ENCODE results near the genes TTC34 and WRAP73.

DNA sequence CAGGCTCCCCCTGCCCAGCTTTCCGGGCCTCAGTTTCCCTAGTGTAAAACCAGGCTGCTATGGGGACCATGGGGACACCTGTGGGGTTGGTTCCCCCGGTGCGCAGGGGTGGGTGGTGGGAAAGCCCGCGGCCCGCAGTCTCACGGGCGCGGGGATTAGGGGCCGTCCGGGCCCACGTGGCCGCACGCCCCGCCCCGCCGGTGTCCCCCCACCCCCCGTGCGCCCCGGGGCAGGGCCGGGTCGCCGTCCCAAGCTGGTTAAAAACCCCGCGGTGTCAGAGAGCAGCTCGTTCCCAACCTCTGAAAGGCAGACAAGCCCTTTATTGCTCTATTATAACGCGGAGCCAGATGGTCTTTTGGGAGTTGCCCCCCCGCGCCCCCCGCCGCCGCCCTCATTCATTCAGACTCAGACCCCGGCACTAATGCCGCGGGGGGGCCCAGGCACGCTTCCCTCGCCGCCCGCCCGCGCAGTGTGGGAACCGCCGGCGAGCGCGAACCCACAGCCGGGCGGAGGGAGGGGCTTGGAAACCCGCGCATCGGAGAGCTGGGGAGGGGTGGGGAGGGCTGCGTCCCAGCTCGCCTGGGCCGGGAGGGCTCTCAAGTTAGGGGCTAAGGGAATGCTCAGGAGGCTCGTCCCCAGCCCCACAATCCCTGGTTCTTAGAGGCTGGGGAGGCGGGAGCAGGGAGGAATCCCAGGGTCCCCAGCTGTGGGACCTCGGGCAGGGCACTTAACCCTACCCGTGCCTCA is 10.7 kb upstream of the HES5 start:
- PRO-cap: no peak

- PRO-cap: no peak
Measured at GRCh38 chr1:2551246-2552276, 4.6 kb upstream of the TNFRSF14 start.

DNA sequence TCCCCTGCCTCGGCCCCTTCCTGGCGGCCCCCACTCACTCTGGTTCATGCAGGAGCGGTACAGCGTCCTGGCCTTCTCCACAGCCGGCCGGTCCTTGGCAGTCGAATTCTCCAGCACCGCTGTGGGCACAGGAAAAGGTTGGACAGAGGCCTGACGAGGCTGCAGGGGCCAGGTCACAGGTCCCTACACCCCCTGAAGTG is 22.6 kb downstream of the PRXL2B start:
- PRO-cap: no peak

DNA sequence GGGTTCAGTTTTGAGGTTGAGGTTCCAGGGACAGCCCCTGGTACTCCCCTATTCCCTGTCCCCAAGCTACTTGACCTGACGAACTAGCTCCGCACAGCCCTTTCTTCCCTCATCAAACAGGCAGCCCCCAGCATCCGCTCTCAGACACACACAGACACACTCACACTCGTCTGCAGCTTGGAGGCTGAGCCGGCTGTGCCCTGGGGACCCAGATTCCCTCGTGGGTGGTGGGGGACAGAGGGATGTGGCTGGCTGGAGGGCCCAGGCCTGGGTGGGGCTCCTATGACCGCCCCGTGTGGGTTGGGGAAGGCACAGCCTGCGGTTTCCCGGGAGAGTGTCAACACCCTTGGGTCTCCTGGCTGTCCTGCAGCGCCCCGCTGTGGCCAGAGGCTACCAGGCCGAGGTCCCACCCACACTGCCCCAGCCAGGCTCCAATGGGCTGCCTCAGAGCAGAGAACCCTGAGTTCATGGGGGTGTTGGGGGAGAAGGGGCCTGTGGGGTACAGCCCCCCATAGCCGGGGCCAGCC is at the start of gene TTC34:
Gene TTC34 (minus strand): TSS at position 281 of the 527 bp plus-strand sequence.
- PRO-cap: no peak

- PRO-cap: no peak
Measured at GRCh38 chr1:3063538-3064277, 5.3 kb upstream of the PRDM16 start.

DNA sequence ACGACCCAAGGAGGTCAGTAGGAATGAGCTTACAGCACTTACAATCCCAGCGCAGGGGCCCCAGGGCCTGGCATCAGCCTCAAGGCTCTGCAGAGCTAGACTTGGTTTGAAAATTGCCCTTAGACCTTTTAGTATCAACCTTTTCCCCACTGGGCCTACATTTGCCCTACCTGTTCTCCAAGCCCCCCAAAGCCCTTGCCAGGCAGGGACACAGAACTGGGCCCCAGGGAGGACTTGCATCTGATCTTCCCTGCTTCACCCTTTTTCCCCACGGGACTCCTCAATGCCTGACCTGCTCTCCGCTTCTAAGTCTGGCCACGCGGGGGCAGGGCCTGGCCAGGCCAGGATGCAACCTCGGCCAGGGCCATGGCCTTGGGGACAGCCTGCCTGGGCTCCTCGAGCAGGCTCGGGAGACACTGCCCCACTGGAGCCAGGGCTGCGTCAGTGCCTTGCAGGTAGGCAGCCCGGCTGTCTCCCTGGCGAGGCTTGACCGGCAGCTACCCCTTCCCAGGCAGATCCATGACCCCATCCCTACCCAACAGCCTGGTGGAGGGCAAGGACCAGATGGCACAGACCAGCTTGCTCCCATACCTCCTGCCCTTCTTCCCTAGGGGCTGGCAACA is 2.9 kb upstream of the PRDM16 start:
- PRO-cap: no peak

DNA sequence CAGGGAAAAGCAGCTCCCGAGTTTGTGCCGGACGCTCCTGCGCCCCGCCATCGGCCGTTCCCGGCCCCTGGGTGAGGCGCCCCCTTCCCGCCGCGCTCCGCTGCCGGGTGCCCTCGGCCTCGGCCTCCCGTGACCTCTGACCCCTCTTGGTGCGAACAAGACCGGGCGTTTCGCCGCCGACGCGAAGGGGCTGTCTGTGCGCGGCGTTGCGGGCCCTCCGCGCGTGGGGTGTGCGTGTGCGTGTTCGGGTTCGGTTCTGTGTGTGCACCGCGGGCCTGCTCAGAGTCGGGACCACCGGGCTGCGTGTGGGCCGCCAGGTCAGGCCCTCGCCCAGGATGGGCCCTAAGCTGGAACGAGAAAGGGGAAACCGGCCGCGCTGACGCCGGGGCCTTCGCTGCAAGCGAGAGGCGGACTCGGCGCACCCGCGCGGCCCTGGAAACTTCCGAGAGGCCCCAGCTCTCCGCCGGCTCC is 1.8 kb downstream of the PRDM16 start:
- PRO-cap: no peak

DNA sequence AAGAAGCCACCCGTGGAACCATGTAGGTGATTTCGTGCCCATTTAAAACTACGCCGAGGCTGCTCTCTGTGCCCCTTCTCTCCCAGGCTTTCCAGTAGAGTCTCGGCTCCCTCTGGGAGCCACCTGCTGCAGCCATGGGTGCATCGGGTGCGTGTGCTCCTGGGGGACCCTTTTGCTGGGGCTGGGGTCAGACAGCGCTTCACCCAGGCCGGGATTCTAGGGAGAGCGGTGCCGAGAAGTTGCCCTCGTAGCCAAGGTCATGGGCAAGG is 27.8 kb downstream of the PRDM16 start:
- PRO-cap: no peak

DNA sequence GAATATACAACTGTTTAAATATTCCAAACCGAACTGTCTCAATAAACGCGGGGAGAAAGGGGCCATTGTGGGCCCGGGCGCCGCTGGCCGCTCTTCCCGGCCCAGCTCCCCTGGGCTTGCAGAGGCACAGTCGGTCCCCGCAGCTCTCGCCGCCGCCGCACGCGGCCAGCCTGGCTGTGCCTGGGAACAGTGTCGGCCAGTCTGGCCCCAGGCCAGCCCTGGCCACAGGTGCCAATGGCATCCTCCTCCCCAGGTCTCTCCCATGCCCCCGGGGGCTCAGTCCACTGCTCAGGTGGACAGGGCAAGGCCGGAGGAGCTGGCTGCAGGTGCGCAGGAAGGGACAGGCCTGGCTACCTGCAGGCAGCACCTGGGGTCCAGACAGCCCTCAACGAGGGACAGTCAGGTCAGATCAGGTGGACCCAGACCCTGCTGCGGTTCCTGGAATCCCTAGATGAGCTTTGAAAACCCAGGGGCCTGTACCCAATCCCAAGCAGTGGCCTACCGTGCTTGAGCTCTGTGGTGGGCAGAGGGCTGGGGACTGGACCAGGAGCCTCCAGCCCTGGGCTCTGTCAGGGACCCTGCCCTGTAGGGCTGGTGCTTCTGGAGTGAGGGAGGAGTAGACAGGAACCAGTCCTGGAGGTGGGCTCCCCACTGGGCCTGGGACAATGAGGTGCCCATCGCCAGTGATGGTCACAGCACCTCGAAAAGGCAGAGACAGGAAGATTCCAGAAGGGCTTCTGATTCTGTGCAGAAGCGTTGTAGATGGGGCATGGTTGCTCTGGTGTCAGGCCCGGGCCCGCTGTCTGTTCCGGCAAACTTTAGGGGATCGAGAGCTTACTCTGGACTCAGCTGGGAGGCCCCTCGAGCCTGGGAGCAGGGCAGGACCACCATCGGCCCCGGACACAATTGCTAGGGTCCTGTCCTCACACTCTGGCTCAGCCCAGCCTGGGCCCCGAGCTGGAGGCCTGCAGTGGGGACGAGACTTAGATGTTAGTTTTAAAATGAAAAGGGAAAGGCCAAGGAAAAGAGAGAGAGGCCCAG is 57.4 kb downstream of the PRDM16 start:
- PRO-cap: no peak

GRCh38 chr1:3282863-3283734 is 171.4 kb upstream of the ARHGEF16 start:
- PRO-cap: no peak

DNA sequence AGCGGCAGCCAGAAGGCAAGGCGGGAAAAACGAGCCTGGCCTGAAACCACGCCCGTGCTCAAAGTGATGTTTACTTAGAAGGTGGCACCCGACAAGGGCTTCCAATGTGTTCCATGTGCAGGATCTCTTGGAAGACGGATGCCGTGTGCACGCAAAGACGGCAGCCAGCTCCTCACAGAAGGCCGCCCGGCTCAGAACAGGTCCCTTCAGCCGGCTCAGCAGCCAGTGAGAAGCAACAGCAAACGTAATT is 94.8 kb upstream of the ARHGEF16 start:
- PRO-cap: no peak

GRCh38 chr1:3394305-3394515 is 60.3 kb upstream of the ARHGEF16 start:
- PRO-cap: no peak

GRCh38 chr1:3431944-3432269 is 22.6 kb upstream of the ARHGEF16 start:
- PRO-cap: no peak

DNA sequence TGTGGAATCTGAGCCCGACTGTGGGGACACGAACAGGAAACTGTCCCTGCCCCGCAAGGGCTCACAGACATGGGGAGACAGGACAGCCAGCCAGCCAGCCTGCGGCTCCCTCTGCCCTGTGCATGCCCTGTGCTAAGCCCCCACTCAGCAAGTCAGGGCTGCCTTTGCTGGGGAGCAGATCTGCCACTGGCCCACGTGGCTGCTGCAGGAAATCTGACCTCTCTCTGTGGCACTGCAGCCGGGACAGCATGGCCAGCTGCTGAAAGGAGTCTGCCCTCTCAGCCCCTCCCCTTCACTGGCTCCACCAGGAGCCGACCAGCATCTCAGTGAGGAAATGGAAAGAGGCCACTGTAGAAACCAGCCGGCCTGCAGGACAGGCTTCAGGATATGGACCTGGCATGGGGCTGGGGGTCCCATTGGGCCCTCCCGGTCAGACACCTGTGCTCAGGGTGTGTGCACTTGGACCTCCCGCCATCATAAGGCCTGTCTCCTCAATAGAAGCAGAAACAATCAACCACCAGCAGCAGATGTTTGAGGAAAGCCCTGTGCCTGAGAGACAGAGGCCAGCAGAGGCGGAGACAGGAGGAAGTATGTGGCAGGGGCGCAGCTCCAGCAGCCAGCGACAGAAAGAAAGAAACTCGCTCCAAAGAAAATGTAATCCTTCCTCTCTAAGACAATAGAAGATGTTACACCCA is 3.8 kb downstream of the ARHGEF16 start:
- PRO-cap: no peak

GRCh38 chr1:3467640-3468040 is 13.2 kb downstream of the ARHGEF16 start:
- PRO-cap: no peak

GRCh38 chr1:3509804-3510163 is 55.3 kb downstream of the ARHGEF16 start:
- PRO-cap: no peak

DNA sequence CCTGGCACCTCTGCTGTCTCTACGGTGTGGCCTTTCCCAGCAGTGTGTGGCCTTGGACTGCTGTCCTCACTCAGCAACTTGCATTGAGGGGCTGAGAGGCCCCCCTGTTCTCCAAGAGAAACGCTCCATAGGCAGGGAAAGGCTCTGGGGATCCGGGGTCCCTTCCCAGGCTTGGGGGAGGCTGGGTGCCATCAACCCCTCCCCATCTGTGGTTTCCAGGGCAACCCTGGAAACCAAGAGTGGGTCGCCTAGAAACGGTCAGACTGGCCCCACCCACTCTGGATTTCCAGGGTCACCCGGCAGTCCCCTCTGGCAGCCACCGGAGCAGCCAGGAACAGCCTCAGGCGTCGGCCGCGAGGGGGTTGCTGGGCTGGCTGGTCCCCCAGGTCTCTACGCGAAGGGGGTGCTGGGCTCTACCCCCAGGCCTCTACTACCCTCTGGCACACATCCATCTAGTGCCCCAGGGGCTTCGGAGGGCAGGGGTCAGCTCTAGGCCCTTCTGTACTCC is 50.8 kb downstream of the MEGF6 start:
- PRO-cap: no peak

DNA sequence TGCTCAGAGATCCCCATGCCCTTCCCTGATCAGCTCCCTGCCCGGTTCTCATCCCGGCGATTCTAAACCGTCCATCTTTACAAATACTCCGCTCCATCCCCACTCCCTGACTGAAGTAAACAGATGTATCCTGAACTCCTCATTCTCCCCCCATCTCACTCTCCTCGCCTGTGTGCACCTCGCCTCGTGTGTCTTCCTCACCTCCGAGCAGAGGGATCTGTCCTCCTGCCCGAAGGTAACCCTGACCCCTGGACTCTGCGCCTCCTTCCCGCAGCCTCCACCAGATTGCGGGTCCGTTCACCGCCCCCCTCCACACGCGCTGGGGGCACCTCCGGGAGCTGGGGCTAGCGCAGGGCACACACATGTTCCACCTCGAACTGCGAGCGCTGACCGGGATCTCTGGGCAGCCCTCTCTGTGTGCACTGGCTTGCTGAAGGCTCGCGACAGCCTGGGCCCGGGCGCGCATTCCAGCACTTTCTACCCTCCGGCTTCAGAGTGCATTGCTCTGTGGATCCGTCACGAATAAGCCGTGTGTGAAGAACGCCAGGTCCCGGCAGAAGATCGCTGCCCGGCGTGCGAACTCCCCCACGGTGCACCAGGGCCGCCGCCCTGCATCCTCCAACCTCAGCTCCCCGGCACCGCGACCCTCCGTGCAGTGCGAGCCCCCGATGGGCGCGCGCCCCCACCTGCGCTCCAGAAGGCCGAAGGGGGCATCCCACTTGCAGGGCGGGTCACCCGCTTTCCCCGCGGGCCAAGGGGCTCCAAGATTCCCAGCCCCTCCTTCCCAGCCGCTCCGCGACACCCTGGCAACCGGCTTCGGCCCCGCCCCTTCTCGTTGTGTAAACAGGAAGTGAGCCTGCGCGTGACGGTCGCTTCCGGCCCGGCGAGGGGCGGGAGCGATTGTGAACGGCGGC is 612 bp upstream of the TPRG1L start:
- PRO-cap: bidirectional peak, plus-strand start outside the sequence, minus-strand start at position 805 of the sequence

- PRO-cap: no peak
Measured at GRCh38 chr1:3640270-3640725, 9.6 kb downstream of the WRAP73 start.

DNA sequence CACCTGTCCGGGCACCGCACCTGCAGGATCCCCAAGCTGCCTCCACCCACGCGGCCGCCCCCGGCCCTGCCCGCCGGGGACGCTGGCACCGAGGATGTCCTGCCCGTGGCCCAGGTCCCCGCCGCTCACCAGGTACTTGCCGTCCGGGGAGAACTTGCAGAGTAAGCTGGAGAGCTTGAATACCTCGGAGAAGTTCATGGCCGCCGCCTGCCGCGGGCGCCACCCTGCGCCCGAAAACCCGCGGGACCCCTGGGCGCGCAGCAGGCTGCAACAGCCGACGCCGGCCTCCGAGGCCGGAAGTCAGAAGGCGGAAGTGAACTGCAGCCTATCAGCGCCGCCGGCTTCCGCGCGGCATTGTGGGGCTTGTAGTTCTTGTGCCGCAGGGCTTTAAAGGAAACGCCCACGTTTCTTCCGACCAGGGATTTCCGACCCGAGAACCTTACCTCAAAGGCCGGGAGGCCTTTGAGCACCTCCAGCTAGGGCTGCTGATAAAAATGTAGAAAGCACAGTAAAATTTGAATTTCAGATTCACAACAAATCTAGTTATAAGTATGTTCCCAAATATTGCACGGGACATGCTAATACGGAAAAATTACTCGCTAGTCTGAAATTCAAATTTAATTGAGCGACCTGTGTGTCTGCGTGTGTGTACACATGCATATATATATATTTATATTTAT is at the start of gene WRAP73:
Gene WRAP73 (minus strand): TSS at position 302 of the 680 bp plus-strand sequence.
- PRO-cap: unidirectional peak, minus-strand start at position 237 of the sequence; unidirectional peak, minus-strand start at position 272 of the sequence

All from H9 (cell line).